ENCODE measurements around a stretch of chr11.

GRCh38 chr11:12411783-12412788 is 34.7 kb downstream of the PARVA start:
- PRO-cap = unidirectional peak, minus-strand start at chr11:12411925

- PRO-cap = no peak
These were observed 36.1 kb downstream of the PARVA start for GRCh38 chr11:12413371-12413992.

GRCh38 chr11:12677777-12678498 is 3.7 kb downstream of the TEAD1 start:
- PRO-cap = no peak

GRCh38 chr11:12693136-12694164 is 19.2 kb downstream of the TEAD1 start:
- PRO-cap = no peak

DNA sequence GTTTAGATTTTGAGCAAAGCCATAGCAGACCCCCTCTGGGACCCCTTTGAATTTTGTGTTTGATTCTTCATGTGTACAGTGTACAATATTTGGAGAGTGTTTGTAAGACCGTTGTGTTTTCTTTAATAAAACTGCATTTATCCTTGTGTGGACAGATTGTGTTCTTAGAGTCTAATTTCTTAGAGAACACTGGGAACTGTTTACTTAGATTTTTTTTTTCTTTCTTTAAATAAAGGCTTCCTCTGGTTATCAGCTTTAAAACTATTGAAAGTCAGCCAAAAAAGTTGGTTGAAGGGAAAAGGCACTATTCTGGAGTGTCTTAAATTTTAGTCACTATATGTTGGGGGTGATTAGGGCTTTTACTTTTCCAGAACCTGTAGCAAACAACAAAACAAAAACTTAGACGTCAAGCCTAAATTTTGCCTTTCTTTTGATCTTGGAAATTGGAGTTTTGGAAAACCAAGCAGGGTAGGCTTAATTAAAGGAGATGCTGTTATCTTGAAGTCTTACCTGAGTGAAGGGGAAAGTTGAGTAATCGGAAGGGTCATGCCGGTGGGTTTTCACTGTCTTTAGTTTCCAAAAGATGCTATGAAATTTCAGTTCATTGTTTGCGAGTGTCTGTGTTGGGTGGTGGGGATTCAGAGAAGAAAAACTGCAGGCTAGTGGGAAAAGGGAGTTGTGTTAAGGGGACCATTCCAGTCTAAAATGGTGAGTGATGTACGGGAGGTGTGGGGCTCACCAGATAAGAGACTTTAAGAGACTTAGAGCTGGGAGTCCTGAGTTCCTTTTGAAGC is 27.0 kb downstream of the TEAD1 start:
- PRO-cap = no peak

DNA sequence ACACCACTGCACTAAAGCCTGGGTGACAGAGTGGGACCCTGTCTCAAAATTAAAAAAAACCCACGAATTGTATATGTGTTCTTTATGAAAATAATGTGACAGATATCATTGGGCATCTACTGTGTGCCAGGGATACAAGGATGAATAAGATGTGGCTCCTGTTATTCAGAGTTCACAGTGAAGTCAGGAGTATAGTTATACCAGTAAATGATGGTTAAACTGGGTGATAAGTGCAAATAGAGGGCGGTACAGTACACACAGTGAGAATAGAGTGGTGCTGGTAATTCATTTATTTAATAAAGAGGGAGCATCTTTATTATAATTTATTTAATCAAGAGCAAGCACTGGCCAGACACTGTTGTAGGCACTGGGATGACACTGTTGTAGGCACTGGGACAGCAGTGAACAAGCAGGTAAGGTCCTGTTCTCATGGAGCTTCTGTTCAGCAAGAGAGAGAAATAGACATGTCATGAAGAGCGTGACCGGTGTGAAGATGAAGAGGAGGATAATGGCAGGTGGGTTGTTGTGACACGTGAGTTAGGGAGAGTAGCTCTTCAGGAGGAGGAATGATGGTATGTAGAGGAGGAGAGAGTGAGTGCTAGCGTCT is 36.2 kb downstream of the TEAD1 start:
- PRO-cap = no peak

DNA sequence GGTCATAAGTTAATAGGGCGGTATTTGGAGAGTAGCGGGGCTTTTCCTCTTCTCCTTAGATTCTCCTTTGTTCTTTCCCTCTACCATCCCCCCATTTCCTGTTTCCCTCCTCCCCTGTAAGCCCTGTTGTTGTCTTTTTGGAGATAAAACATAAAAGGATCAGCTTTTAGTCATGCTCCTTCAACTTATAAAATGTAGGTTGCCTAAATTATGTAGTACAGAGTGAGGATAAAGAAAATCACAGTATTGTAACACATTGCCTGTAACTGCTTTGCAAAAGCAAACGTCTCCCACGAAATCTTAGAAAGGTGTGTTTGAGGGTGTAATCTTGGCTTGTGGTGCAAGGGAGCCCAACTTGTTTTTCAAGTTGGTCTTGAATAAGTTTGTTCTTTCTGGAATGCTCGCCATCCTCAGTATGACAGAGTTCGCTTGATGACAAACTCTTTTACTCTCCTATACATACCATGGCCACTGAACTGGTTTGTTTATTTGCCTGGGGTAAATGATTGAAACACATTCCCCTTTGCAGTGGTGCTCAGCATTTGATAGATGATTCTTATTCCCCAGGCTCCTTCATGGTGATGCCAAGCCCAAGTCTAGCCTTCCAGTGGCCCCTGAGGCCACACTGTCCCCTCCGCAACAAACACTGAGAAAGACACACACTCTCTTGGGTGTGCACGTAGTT is 49.5 kb downstream of the TEAD1 start:
- PRO-cap = no peak

- PRO-cap = no peak
These were observed 145.6 kb upstream of the RASSF10 start for GRCh38 chr11:12863109-12864295.

GRCh38 chr11:13261598-13262146 is 15.9 kb upstream of the BMAL1 start:
- PRO-cap = no peak

GRCh38 chr11:13294582-13295161 is 17.1 kb downstream of the BMAL1 start:
- PRO-cap = no peak

DNA sequence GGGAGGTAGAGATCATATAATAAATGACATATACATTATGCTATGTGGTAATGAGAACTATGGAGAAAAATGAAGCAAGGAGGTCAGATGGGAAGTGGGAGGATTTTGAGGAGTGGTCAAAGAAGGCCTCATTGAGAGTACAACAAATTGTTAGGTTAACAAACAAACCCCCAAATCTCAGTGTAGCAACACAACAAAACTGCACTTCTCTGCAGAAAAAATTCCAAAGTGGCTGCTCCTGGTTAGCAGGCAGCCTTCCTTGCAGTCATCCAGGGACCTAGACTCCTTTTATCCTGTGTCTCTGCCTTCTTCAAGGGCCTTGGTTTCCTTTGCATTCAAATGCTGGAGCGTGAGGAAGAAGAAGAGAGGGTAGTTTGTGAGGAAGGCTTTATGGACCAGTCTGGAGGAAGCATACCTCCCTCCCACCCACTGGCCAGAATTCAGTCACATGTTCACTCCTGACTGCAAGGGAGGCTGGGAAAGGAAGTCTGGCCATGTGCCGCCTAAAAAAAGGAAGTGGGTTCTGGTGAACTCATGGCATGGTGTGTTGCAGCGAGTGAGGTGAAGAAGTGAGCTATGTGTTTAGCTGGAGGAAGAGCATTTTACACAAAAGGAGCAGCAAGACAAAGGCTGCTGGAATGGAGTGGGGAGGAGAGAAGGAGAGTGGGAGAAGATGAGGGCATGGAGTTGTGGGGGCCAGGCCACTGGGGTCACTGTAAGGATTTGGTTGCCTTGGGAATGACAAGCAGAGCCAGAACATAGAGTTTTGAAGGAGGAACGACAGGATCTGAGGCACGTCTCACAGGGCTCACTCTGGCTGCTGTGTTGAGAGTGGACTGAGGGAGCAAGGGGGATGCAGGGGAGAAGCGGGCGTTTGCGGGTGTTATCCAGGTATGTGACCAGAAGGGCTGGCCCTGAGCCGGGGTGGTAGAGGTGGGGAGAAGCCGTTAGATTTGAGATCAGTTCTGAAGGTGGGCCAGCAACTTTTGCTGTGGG is 26.1 kb downstream of the BMAL1 start:
- PRO-cap = no peak

DNA sequence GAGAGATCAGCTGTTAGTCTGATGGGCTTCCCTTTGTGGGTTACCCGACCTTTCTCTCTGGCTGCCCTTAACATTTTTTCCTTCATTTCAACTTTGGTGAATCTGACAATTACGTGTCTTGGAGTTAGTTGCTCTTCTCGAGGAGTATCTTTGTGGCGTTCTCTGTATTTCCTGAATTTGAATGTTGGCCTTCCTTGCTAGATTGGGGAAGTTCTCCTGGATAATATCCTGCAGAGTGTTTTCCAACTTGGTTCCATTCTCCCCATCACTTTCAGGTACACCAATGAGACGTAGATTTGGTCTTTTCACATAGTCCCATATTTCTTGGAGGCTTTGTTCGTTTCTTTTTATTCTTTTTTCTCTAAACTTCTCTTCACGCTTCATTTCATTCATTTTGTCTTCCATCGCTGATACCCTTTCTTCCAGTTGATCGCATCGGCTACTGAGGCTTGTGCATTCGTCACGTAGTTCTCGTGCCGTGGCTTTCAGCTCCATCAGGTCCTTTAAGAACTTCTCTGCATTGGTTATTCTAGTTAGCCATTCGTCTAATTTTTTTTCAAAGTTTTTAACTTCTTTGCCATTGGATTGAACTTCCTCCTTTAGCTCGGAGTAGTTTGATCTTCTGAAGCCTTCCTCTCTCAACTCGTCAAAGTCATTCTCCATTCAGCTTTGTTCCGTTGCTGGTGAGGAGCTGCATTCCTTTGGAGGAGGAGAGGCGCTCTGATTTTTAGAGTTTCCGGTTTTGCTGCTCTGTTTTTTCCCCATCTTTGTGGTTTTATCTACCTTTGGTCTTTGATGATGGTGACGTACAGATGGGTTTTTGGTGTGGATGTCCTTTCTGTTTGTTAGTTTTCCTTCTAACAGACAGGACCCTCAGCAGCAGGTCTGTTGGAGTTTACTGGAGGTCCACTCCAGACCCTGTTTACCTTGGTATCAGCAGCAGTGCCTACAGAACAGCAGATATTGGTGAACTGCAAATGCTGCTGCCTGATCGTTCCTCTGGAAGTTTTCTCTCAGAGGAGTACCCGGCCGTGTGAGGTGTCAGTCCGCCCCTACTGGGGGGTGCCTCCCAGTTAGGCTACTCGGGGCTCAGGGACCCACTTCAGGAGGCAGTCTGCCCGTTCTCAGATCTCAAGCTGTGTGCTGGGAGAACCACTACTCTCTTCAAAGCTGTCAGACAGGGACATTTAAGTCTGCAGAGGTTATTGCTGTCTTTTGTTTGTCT is 63.7 kb downstream of the BTBD10 start:
- PRO-cap = no peak

- PRO-cap = no peak
These were observed 15.8 kb downstream of the BTBD10 start for GRCh38 chr11:13447227-13447625.

GRCh38 chr11:13448515-13449299 is 14.3 kb downstream of the BTBD10 start:
- PRO-cap = no peak

GRCh38 chr11:13463610-13464089 is 628 bp upstream of the BTBD10 start:
- PRO-cap = no peak

DNA sequence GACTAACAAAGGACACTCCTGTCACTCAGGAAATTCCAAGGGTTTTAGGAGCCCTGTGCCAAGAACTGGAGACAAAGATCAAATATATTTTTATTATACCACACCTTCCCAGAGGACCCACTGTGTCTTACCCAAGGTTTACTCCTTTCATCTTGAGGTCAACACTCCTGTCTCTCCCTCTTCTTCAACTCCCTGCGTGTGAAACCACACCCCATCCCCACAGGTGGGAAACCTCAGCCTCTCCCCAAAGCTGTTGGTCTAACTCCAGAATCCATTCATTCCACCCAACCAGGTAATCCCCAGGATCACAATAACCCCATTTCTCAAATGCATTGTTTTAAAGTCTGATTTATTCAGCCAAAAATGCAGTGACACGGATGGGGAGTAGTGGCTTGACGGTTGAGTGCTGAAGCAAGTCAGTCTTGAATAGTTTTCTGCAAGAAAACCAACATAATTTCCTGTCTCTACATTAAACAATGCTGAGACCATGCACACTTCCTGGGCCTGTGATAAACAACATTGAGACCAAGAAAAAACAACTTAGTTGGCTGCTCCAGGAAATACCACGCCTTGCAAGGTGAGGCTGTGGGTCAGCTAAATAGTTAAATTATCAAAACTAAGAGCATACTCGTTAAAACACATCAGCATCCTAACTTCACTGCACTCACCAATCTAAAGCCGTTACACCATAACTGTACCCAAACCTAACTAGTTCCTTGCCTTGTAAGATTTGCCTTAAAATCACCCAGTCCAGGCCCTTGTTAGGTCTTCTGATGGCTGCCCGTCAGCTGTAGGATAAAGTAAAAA is 38.5 kb upstream of the SPON1 start:
- PRO-cap = no peak

DNA sequence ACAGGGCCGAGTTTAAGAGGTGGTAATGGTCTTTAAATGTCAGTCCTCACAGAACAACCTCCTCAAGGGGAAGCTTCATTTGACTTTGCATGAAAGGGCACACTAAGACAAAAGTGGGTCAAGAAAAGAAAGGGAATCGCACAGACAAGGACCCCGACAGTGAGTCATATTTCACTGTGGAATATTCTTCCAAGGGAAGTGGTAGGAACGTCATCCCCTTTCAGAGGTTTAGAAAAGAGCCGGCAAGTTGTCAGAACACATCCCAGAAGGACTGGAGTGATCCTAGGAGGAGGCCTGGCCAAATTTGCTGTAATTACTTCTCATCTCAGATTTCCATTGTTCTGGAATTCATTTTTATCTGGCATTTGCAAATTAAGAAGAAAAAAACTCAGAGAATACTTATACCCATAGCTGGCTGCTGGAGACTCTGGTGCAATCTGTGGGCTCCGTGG is 20.9 kb downstream of the SPON1 start:
- PRO-cap = no peak

DNA sequence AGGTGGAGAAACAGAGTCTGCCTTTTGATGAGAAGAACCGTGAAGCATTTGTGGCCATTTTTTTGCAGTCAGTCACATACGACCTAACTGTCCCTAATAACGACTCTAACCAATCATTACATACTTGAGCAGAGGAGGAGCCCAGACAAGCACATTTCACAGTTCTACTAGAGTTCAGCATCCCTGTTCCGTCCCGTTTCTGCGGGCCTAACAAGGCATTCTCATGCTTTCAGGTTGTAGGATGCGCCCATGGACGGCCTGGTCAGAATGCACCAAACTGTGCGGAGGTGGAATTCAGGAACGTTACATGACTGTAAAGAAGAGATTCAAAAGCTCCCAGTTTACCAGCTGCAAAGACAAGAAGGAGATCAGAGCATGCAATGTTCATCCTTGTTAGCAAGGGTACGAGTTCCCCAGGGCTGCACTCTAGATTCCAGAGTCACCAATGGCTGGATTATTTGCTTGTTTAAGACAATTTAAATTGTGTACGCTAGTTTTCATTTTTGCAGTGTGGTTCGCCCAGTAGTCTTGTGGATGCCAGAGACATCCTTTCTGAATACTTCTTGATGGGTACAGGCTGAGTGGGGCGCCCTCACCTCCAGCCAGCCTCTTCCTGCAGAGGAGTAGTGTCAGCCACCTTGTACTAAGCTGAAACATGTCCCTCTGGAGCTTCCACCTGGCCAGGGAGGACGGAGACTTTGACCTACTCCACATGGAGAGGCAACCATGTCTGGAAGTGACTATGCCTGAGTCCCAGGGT is 93.5 kb downstream of the RRAS2 start:
- PRO-cap = no peak

DNA sequence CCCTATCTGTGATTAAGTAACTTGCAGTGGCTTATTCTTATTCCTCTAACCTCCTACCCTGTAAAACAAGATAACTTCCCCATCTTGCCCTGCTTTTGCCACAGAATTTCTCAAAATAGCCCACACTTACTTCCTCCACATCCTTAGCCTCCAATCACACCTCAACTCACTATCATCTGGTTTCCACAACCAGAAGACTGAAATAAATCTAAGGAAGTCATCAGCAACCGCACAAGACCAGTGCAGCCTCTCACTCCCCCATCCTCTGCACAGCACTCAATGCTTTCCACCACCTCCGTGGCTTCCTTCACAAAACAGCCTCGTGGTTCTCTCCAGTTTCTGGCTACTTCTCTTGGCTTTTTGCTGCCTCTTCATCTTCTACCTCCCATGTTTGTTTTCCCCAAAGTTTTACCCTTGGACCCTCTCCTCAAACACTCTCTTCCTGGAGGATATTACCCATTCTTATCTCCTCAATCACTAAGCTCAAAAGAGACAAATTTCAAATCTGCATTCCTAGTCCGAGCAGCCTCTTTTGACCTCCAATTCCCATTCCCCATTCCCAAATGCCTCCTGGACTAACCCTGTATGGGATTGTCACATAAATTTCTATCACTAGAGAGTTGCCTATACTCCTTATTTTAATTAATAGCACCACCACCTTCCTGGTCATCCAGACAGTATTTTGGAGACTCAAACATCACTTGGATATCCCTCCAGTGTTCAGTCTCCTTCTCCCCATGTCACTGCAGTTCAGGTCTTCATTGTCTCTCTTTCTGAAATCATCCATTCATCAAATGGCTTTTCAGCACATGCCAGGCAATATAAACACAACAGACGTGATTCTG is 87.5 kb downstream of the RRAS2 start:
- PRO-cap = no peak

GRCh38 chr11:14455544-14456213 is 43.9 kb downstream of the COPB1 start:
- PRO-cap = no peak

All from paraaortic lymph node (tissue), 1 donor.